ENCODE measurements around the gene CCDC115.

DNA sequence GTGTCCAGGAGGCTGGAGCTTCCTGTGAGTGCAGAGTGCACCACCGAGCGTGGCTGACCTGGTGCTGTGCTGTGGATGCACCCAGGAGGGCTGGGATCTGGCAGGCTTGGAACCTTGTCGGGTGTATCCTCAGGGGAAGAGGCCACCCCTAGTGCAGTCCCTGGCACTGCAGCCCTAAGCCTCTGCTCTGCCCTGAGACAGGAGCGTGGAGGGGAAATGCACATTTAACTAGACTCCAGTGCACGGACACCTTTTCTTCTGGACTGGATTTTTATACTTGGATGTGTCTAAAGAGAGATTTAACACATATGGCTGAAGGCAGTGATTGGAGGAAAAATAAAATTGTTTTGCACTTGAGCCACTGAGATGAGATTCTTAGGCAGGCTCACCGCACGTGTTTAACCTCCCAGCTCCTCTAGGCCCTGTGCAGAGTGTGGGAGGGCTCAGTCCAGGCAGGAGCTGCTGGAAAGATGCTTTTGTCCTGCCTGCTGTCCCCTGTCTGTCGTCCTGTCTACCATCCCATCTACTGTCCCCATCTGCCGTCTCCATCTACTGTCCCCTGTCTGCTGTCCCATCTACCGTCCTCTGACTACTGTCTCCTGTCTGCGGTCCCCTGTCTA, 43.4 kb upstream of the HS6ST1 start:
- PRO-cap: no peak

GRCh38 chr2:128396598-128397059, 78.0 kb upstream of the HS6ST1 start:
- PRO-cap: no peak

DNA sequence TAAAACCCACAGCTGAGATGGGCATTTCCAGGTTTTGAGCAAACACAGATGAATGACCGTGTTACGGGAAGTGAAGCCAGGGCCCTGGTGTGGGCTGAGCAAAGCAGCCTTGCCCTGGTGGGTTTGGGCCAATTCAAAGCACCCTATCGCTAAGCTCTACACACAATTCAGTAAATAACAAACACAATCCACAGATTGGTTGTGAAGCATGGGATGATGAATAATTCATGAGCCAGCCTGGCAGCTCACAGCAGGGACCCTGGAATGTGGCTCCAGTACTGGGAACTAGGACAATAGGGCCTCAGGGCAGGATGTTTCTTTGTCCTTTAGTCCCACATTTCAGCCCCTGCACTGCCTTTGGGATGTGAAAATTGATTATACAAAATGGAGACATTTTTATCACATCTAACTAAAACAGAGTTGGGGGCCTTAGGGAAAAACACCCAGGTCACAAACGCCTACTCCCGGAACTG, 320.1 kb upstream of the HS6ST1 start:
- PRO-cap: no peak

- PRO-cap: unidirectional peak, plus-strand start at chr2:128974228
Observed at GRCh38 chr2:128973966-128974369, 655.3 kb upstream of the HS6ST1 start.

- PRO-cap: no peak
Observed at GRCh38 chr2:129587302-129587842, 392.1 kb upstream of the RAB6C start.

DNA sequence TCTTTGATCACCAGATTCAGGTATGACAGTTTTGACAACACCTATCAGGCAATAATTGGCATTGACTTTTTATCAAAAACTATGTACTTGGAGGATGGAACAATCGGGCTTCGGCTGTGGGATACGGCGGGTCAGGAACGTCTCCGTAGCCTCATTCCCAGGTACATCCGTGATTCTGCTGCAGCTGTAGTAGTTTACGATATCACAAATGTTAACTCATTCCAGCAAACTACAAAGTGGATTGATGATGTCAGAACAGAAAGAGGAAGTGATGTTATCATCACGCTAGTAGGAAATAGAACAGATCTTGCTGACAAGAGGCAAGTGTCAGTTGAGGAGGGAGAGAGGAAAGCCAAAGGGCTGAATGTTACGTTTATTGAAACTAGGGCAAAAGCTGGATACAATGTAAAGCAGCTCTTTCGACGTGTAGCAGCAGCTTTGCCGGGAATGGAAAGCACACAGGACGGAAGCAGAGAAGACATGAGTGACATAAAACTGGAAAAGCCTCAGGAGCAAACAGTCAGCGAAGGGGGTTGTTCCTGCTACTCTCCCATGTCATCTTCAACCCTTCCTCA, 818 bp downstream of the RAB6C start:
- PRO-cap: no peak

- PRO-cap: no peak
Observed at GRCh38 chr2:130251910-130252318, 53.7 kb upstream of the TUBA3E start.

DNA sequence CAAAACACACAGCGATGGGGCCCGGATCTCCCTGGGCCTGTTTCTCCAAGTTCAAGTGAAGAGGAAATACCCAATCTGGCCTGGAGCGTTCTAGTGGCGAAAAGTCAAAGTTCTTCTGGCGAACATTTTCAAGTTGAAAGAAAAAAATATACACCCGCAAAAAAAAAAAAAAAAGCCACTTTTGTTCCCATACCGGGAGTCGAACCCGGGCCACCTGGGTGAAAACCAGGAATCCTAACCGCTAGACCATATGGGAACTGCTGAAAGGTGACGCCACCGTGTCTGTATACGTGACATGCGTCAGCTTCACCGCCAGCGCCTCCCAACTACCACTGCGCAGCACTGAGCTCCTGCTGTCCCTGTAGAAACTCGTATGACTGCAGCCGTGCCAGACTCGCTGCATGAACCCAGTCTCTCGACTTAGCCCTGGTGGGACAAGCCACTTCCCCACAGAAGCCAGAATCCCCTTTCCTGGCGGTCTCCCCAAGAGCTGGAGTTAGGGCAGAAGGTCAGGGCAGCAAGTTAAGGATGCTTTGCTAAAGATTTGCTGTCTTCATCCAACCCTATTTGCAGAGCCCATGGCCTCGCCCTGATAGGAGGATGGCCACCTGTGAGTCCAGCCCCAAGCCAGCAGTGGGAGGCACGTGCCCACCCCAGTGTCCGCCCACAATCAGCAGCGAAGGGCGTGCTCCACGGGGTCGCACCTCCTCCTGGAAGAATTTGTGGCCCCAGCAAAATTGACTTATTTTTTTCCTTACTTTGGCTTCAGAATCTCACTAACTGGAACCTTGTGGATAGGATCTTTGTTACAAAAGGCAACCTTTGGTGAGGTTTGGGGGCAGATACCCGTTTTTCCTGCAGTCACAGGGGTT, 4.8 kb downstream of the CCDC115 start:
- PRO-cap: bidirectional peak, plus-strand start at position 374 of the sequence, minus-strand start at position 256 of the sequence

- PRO-cap: bidirectional peak, plus-strand start at chr2:130342279, minus-strand start at chr2:130342143
Observed at GRCh38 chr2:130341902-130342513, at the start of gene CCDC115. Gene CCDC115 (minus strand): TSS chr2:130342164.

- PRO-cap: no peak
Observed at GRCh38 chr2:130373080-130374290, 17.6 kb downstream of the PTPN18 start.

DNA sequence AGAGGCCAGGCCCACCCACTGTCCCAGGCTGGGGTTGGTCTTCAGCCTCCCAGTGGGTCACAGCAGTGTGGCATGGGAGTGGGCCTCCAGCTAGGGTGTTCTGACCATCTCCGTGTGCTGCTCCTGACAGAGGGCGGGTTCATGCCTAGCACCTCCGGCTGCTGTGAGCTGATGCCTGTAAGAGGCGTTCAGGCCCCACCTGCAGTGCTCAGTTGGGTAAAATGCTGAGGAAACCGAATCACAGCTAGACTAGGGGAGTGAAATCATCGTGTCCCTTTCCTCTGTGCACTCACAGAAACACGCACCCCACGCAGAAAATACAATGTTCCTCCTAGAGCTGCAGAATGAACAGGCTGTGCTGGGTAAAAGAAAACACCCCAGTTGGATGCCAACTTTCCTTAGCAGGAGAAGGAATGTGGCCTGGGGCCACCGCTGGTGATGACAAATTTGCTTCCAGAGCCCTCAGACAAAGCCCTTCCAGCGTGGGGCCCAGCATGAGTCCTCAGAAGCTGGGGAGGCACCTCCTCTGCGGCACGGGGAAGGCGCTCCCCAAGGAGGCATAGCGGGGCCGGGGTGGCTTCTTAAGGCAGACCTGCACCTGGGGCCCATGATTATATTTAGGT, 16.4 kb upstream of the ARHGEF4 start:
- PRO-cap: no peak

DNA sequence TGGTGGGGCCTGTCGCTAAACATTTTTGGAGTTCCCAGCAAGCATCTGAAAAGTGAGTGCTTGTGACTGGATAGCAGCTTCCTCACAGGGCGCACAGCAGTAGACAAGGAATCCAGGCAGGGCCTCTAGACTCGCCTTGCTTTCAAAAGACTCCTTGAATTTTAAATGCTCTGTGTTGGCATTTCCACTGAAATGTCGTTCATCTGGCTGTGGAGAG, 126.3 kb downstream of the FAM168B start:
- PRO-cap: no peak

GRCh38 chr2:131039875-131040411, 53.3 kb downstream of the FAM168B start:
- PRO-cap: no peak

GRCh38 chr2:131045886-131046299, 47.4 kb downstream of the FAM168B start:
- PRO-cap: no peak

DNA sequence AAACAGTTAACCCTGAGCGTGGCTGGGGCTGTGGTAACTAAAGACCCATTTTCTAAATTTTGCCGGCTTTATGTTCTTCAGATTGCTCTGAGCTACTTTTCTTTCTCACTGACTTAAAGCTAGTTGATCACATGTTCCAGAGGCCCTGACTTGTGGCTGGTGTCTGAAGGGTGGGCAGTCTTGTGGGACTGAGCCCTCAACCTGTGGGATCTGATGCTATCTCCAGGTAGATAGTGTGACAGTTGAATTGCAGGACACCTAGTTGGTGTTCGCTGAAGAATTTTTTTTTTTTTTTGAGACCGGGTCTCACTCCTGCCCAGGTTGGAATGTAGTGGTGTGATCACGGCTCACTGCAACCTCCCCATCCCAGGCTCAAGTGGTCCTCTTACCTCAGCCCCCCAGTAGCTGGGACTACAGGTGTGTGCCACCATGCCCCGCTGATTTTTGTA, 7.7 kb downstream of the PLEKHB2 start:
- PRO-cap: no peak

DNA sequence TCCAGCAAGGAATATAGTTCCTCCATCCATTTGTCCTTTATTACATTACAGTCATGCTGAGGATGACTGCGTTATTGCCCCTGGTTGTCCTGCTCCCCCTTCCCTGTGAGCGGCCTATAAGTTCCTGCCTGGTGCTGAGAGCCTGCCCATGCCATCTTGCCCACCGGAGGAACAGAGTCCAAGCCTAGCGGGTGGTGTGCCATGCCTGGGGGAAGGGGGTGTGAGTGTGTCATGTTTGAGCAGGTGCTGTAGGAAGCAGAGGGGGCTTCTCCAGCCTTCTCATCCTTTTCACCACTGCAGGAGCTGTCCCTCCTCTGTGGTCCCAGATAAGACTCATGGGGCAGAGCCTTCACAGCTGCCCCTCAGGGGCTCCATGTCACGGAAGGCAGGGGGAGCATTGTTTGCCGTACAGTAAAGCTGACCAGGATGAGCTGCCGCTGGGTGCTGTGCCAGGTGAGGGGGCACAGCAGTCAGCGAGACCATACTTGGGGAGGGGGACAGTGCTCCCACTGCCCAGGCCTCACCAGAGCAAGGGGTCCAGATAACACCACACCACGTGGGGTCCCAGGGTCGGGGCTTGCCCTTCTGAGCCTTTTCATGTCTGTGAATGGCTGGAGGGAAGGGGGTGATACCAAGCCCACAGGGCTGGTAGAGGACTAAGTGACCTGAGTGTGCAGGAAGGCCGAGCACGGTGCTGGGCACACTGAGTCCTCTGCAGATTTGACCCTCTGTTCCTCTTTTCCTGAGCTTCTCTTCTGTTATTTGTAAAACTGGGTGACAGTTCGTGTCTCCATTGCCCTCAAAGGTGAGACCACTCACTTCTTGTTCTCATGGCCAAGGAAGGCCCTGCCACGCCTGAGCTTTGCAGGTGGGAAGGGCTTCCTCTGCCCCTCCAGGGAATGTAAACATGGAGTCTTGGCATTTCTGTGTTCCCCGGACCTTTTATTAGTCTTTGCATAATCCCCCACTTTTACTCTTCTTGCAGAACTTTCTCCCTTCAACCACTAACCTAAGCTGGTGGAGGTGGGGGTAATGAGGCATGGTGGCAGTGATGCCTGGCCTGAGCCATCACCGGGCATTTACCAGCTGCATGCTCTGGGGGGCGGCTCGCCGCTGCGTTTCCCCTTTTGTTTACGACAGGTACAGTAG, 46.4 kb downstream of the PLEKHB2 start:
- PRO-cap: no peak

- PRO-cap: no peak
Observed at GRCh38 chr2:131444684-131445295, 31.1 kb upstream of the TUBA3D start.

DNA sequence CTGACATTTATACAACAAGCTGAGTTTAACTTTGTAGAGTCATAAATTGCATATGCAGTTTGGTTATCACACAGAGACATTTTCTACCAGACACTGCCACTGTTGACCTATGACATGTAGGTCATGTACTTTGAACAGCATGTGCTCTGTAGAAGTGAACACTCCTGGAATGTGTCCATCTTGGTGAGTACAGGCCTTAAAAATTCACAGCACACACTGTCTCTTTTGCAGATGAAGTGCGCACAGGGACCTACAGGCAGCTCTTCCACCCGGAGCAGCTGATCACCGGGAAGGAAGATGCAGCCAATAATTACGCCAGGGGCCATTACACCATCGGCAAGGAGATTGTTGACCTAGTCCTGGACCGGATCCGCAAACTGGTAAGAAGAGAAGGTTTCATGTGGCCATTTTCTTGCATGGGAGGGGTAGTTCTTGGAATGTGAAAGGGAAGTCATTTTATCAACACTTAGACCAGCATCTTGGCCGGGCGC, 3.2 kb downstream of the TUBA3D start:
- PRO-cap: no peak

- PRO-cap: no peak
Observed at GRCh38 chr2:131483905-131484350, 8.0 kb downstream of the TUBA3D start.

DNA sequence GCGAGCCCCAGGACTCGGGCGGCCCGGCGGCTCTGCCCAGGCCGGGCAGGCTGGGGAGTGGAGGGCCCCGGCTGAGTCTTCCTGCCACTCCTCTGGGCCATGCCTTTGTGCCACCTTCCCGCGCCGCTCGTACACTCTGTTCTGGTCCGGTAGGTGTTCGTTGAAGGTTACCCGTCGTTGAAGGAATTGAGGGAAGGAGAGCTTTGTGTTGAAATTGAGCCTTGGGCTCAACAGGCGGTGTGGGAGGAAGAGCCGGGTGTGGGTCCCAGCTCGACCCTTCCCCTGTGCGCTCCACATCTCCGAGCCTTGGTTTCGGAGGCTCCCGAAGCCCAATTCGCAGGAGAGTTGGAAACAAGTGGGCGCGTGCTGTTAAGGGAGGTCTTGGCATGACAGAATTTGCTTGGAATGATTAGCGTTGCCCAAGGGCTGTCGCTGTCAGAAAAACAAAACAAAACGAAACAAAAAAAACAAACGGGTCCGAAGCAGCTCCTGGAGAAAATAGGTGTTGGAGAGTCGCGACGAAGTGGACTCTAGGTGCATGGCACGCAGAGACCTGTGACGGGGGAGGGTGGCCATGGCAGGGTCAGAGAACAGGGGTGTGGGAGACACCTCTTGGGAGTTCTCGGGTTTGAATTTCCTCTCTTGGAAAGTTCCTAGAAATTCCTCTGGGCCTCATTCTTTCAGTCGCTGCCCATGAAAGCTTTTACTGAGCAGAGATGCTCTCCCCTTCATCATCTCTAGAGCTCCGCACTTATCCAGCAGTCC, 1.2 kb upstream of the MZT2A start:
- PRO-cap: no peak